ENCODE results near the gene C1QTNF9.

- RRBS = no CpG with 5 or more reads among the region's 6 CpGs
CAGE:
- cytosol, long polyA plus RNA = no peak
- long polyA plus RNA = no peak
- nucleus, long polyA plus RNA = no peak
Observed at GRCh38 chr13:22916351-22916704, 264.5 kb upstream of the SGCG start.

- RRBS = no CpG with 5 or more reads among the region's 2 CpGs
CAGE:
- cytosol, long polyA plus RNA = no peak
- long polyA plus RNA = no peak
- nucleus, long polyA plus RNA = no peak
Observed at GRCh38 chr13:23470707-23471048, 37.2 kb upstream of the SACS start.

DNA sequence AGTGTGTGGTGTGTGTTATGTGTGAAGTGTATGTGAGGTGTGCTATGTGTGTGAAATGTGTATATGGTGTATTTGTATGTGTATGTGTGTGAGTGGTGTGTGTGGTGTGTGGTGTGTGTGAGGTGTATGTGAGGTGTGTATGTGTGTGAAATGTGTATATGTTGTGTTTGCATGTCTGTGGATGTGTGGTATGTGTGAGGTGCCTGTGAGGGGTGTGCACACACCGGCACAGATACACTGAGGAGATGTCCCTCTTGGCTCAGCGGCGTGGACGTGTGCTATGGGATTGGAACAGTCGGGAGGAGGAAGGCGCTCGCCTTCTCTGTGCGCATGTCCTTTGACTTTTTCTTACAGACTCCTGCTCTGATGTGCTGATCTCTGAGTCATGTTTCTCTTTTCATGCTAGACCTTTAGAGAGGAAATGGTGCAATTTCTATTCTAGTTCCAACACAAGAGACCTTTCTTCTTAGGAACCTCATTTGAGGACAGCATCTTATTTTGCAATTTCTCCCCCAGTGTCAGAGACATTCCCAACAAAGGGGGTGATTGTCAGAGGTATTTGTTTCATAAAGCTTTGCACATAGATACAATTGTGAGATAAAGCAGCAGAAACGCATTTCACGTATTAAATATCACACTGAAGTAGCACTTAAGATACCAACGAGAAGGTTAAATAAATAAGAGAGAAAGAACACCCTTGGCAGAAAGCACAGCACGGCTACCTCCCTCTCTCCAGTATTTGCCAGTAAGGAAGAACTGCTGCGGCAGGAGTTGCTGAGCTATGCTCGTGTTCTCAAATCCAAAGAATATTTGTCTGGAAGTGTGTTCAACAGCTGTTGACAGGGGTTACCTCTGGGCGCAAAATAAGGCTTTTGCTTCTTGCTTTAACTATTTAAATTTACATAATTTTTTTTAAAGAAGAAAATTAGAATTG lies 11.2 kb upstream of the TNFRSF19 start:
- RRBS = no CpG with 5 or more reads among the region's 15 CpGs
CAGE:
- cytosol, long polyA plus RNA = no peak
- long polyA plus RNA = no peak
- nucleus, long polyA plus RNA = no peak

DNA sequence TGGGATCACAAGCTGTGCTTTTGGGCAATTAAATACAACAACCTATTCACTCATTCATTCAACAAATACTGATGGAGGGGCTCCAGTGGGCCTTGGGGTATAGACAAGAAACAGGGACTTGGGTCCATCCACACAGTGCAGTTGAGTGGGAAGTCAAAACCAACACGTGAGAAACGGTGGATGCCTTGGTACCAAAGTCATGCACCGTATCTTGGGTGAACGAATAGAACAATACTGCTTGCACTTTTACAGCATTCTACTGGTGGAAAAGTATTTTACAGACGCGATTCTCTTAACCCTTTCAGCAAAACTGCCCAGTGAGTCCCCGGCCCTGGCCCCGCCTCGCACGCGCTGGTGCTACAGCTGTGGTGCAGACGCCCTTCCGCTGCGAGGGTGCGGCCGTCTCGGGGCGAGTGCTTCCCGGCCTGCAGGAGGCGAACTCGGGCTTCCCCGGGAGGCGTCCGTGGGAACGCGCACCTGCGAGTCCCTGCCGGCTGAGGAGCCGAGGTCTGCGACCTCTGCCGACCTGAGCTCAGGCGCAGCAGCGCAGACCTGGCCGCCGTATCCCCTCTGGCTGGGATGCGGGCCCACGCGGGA lies 8.3 kb downstream of the TNFRSF19 start:
- RRBS = 2% methylated on average over 18 of the region's 38 CpGs
CAGE:
- cytosol, long polyA plus RNA = no peak
- long polyA plus RNA = no peak
- nucleus, long polyA plus RNA = no peak

DNA sequence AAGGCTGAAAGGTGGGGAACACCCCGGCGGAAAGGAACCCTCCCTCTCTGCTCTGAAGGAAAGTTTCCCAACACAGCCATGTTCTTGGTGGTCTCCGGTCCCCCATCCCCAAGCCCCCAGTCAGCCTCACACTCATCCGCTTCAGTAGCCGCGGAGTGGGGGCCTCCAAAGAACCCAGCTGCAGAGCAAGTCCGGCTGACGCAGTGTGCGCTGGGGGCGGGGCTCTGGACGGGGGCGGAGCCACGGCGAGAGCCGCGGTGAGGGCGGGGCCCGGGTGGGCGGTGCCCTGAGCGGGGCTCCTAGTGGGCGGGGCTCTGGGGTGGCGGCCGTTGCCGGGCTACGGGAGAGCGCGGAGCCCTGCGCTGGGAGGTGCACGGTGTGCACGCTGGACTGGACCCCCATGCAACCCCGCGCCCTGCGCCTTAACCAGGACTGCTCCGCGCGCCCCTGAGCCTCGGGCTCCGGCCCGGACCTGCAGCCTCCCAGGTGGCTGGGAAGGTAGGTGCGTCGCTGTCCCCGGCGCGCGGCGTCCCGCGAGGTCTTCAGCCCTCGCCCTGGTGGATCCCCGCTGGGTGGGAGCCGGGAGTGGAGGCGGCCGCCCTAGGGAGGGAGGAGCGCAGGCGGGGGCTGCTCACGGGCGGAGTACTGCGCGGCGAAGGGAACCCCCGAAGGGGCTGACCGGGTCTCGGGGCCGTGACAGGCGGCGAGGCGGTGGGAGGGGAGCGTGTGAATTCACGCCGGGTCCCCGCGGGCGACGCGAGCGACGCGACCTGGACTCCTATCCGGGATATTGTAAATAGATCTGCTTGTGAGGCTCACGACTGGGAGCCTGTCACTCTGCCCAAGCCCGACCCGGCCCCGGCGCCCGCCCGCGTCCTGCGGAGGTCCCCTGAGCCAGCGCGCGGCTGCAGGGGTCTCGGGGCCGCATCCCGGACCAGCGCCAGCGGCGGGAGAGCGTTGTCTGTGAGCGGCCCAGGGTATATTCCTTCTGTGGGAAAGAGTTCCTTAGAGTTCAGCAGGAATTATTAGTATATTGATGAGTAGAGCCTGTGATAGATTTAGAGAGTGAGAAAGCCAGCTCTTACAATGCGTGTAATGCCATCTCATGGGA lies 9.2 kb downstream of the TNFRSF19 start:
- RRBS = 1% methylated on average over 70 of the region's 100 CpGs
CAGE:
- cytosol, long polyA plus RNA = start-site peak on the plus strand centred at position 386 of the sequence, 89 bp wide, 89 and 229 reads in 2 replicates
- long polyA plus RNA = start-site peak on the plus strand centred at position 380 of the sequence, 105 bp wide, 78 and 228 reads in 2 replicates
- nucleus, long polyA plus RNA = start-site peak on the plus strand centred at position 357 of the sequence, 45 bp wide, 96 and 80 reads in 2 replicates; start-site peak on the plus strand centred at position 950 of the sequence, 92 bp wide, 20 and 18 reads in 2 replicates

DNA sequence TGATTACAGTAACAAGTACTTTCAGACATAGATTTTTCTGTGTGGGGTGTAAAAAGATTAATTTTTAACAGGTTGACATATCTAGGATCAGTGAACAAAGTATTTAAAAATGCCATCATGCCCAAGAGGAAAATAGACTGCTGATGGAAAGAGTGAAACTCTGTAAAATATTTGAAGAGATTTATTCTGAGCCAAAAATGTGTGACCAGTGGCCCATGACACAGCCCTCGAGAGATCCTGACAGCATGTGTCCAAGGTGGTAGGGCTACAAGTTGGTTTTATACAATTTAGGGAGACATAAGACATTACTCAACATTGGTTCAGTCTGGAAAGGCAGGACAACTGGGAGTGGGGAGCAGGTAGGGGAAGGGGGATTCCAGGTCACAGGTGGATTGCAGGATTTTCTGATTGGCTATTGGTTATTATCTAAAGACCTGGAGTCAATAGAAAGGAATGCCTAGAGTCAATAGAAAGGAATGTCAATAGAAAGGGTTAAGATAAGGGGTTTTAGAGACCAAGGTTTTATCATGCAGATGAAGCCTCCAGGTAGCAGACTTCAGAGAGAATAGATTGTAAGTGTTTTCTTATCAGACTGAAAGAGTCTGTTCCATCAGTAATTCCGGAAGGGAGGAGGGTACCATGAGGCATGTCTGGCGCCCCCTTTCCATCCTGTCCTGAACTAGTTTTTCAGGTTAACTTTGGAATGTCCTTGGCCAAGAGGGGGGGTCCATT lies 29.1 kb downstream of the TNFRSF19 start:
- RRBS = no CpG with 5 or more reads among the region's 3 CpGs
CAGE:
- cytosol, long polyA plus RNA = no peak
- long polyA plus RNA = no peak
- nucleus, long polyA plus RNA = no peak

- RRBS = no CpG with 5 or more reads among the region's 4 CpGs
CAGE:
- cytosol, long polyA plus RNA = no peak
- long polyA plus RNA = no peak
- nucleus, long polyA plus RNA = no peak
Observed at GRCh38 chr13:23714927-23715371, 144.7 kb downstream of the TNFRSF19 start.

GRCh38 chr13:23946095-23946325 lies 56.8 kb upstream of the MIPEP start:
- RRBS = 63% methylated on average over 8 of the region's 16 CpGs
CAGE:
- cytosol, long polyA plus RNA = no peak
- long polyA plus RNA = no peak
- nucleus, long polyA plus RNA = no peak

DNA sequence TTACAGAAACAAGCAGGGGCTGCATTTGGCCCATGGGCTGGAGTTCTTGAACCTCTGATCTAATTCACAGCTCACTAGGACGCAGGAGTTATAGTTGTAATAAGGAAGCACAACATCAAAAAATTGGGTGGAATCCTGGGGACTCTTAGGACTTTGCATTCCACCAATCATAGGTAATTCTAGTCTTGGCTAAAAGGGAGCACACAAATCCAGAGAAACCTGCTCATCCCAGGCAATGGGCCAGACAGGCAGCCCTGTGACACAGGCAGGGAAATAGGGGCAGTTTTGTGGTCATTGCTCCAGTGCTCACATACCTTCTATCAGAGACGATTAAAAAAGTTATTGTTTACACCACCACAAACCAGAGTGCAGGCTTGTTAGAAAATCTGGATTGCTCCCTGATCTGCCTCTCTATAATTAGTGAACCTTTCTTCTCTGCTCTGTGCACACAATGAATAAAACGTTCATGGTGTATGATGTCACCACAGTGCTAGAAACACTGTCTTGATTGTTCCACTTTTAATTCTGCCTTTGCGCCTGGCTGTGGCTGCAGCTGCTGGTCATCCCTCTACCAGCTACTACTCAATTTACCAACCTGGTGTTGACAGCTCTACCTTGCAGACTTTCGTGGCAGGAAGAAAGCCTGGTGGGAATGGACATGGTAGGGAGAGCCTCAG lies 121.7 kb upstream of the SPATA13 start:
- RRBS = no CpG with 5 or more reads among the region's 5 CpGs
CAGE:
- cytosol, long polyA plus RNA = no peak
- long polyA plus RNA = no peak
- nucleus, long polyA plus RNA = no peak

DNA sequence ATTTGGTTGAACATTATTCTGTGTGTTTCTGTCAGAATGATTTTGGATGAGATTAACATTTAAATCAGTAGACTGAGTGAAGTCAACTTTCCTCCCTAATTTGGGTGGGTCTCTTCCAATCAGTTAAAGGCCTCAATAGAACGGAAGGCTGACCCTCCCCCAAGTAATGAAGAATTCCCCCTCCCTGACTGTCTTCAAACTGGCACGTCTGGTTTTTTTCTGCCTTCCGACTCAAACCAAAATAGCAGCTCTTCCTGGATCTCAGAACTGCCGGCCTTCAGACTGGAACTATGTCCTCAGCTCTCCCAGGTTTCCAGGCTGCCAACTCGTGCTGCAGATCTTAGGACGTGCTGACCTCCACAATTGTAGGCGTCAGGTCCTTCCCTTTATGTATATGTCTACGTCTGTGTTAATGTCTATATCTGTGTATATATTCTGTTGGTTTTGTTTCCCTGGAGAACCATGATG lies 89.9 kb upstream of the SPATA13 start:
- RRBS = no CpG with 5 or more reads among the region's 8 CpGs
CAGE:
- cytosol, long polyA plus RNA = no peak
- long polyA plus RNA = no peak
- nucleus, long polyA plus RNA = no peak

DNA sequence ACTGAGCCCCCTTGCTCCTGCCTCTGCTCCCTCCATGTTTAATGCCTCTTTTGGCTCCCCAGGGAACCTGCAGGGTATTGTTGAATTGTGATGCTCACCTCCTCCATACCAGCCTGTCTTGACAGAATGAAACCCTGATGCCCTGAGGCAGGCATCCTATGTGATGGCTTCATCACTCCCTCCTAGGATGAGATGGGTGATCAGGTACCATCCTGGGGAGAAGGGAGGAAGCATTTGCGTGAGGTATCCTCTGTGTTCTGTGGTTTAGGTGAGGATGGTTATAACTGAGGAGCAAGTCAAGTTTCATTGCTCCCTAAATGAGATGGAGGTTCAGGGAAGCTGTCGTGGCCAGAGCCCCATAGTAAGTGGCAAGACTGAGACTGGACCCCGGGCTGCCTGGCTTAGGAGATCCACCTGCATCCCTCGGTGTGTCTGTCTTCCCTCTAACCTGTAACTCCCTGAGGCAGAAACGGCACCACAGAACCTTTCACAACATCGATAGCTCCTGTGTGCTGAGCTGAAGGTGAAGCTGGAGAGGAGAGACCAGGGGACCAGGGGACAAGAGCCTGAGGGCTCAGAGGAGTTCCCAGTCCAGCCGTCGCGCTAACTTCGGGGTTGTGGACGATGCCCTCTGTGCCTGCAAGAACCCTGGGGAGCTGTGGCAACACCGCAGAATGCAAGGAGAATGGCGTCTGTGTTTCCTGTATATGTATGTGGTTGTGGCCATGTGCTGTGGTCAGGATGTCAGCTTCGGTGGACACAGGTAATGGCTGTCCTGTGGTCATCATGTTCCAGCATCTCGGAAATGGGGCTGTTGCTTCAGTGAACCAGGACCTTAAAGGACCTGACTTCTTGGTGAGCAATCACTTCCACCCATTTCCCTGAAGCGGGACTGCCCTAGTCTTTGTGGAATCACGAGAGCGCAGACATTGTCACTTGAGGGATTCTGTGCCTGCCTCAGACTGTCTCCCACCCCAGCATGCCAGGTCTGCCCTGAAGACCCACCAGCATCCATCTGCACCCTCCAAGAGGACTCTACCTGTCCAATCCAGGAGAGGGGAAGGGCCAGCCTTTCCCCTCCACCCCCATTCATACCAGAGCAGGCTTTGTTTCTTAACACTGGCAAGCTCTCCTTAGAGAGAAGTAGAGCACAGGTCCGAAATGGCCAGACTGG lies 4.2 kb downstream of the SPATA13 start:
- RRBS = no CpG with 5 or more reads among the region's 19 CpGs
CAGE:
- cytosol, long polyA plus RNA = no peak
- long polyA plus RNA = no peak
- nucleus, long polyA plus RNA = no peak

GRCh38 chr13:24192443-24193166 lies 32.1 kb downstream of the SPATA13 start:
- RRBS = no CpG with 5 or more reads among the region's 5 CpGs
CAGE:
- cytosol, long polyA plus RNA = no peak
- long polyA plus RNA = no peak
- nucleus, long polyA plus RNA = no peak

GRCh38 chr13:24230080-24230426 lies 69.5 kb downstream of the SPATA13 start:
- RRBS = no CpG with 5 or more reads among the region's 2 CpGs
CAGE:
- cytosol, long polyA plus RNA = no peak
- long polyA plus RNA = no peak
- nucleus, long polyA plus RNA = no peak

DNA sequence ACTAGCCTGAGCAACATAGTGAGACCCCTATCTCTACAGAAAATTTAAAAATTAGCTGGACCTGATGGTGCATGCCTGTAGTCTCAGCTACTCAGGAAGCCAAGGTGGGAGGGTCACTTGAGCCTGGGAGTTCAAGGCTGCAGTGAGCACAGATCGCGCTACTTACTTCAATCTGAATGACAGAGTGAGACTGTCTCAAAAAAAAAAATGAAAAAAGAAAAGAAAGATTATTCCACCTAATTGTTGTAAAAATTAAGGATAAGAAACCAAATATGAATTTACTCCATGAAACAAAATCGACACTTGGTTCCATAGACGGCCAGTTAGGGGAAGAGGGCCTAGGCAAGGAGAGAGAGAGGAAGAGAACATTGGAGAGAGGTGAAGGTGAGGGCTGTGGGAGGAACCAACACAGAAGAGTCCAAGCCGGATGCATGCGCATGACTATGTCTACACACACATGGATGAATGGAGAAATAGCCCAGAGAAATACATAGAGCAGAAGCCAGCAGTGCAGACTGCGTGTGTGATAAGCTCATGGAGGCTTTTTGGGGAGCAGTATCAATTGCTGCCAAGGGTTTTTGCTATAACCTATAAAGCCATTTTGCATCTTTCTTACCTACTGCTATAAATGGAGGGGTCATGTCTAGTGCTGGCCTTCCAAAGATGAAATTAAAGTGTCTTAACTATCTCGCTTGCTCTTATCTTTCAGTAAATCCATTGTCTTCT lies 67.4 kb upstream of the C1QTNF9 start:
- RRBS = no CpG with 5 or more reads among the region's 8 CpGs
CAGE:
- cytosol, long polyA plus RNA = no peak
- long polyA plus RNA = no peak
- nucleus, long polyA plus RNA = no peak

GRCh38 chr13:24270458-24271565 lies 38.6 kb upstream of the C1QTNF9 start:
- RRBS = 8% methylated on average over 5 of the region's 13 CpGs
CAGE:
- cytosol, long polyA plus RNA = no peak
- long polyA plus RNA = no peak
- nucleus, long polyA plus RNA = no peak

DNA sequence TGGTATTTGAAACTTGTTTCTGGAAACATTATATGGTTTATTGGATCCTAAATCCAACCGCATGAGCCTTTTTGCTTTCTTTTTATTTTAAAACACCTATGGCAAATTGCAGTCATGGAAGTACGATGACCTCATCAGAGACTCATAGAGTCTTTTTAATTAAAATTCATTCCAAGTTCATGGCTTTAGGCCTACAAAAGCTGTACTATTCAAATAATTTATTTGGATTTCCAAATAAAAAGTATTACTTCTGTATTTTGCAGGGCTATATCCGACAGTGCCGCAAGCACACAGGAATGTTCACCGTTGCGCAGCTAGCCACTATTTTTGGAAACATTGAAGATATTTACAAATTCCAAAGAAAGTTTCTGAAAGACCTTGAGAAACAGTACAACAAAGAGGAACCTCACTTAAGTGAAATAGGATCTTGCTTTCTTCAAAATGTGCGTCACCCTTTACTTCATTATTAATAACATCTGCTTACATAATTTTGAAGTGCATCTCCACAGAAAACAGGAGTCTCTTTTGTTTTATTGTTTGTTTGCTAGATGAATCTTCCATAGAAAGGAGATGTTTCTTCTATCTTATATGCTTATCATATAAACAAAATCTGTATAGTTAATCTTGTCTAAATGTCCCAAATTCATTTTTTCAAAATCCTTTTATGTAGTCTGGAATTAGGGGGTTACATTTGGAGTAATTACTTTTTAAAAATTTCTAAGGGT lies 20.5 kb upstream of the C1QTNF9 start:
- RRBS = no CpG with 5 or more reads among the region's 7 CpGs
CAGE:
- cytosol, long polyA plus RNA = no peak
- long polyA plus RNA = no peak
- nucleus, long polyA plus RNA = no peak

GRCh38 chr13:24309430-24309762 lies at the start of gene C1QTNF9:
Gene C1QTNF9, plus strand, starts transcription at chr13:24309580.
- RRBS = no CpG with 5 or more reads among the region's 2 CpGs
CAGE:
- cytosol, long polyA plus RNA = no peak
- long polyA plus RNA = no peak
- nucleus, long polyA plus RNA = no peak

- RRBS = no CpG with 5 or more reads among the region's 2 CpGs
CAGE:
- cytosol, long polyA plus RNA = no peak
- long polyA plus RNA = no peak
- nucleus, long polyA plus RNA = no peak
Observed at GRCh38 chr13:24333067-24333363, 23.6 kb downstream of the C1QTNF9 start.

GRCh38 chr13:24542140-24542539 lies 29.6 kb upstream of the PARP4 start:
- RRBS = no CpG with 5 or more reads among the region's 13 CpGs
CAGE:
- cytosol, long polyA plus RNA = no peak
- long polyA plus RNA = no peak
- nucleus, long polyA plus RNA = no peak

DNA sequence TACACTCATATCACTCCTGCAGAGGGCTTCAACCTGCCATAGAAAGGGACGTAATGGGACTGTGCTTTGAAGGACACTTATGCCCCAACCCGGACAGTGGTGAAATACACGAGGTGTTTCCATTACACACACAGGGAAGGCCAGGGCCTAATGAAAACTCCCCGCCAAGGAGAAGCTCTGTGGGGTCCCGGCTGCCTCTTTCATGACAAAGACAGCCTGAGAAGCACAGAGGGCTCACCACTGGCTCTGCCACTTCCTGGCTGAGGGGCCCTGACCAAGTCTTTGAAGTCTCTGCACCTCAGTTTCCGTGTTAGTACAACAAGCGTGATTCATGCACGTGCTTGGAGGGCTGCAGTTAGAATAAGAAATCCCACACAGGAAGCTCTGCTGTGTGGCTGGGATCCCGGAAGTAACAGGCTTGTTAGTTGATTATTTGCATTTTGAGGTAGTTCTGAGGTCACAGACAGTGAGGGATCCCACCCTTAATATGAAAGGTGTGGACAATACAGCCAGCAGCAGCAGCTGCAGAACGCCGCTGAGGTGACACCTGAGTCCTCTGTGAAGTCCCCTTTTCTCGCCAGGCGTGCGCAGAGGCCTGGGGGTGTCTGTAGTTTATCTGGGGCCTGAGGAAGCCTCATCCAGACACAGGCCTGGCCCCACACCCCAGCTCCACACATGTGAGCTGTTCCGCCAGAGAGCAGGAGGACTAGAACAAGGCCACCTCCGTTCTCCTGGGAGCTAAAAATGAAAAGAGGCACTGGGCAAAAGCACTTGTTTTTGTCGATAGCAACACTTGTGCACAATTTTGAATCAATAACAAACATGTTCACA lies 61.7 kb upstream of the ATP12A start:
- RRBS = 71% methylated on average over 4 of the region's 17 CpGs
CAGE:
- cytosol, long polyA plus RNA = no peak
- long polyA plus RNA = no peak
- nucleus, long polyA plus RNA = no peak

All from IMR-90 (cell line).